Measurements from ENCODE around the gene SUSD6.

- PRO-cap = no peak
These were observed 452.5 kb downstream of the RAD51B start for GRCh38 chr14:68272016-68272593.

DNA sequence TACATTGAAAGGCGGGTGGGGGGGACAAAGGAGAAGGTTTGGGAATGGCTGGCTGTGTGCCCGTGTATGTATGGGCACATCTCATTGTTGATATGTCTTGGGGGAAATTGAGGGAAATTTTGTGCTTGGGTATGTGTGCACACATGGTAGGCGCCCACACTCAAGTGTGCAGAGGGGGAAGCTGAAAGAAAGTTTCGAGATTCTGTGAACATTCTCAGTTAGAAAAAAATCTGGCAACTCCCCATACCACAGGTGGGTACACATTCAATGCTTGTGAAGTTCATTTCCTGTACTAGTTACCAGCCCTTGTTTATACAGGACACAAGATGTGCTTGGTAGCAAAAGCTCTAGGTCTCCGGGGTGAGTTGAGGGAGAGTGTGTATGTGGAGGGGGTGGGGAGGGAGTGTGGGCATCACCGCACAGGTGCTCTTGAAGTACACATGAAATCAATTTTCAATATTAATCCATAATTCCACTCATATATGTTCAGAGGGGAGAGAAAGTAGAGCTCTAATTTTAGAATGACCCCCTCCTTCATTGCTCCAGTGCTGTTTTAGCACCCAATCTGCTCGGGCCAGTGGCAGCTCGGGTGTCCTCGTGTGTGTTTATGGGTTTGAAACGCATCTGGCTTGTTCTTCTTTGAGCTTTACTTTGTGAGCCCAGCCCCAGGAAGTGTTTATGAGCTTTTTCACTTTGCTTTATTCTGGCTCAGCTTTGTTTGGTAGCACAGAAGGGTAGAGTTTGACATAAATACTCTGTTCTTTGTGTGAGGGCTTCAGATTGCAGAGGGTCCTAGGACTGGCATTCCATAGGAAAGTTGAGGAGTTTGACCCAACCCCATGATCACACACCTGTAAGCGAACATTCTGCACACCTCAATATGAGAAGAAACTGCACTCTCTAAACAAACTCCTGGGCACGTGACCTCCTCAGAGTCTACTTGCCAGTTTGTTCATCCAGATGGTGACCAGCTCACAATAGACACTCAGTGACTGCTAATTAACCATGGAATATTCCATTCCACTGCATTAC is 285.9 kb downstream of the ZFP36L1 start:
- PRO-cap = no peak

GRCh38 chr14:68520535-68521312 is 272.1 kb downstream of the ZFP36L1 start:
- PRO-cap = unidirectional peak, plus-strand start at chr14:68520894; bidirectional peak, plus-strand start at chr14:68521171, minus-strand start at chr14:68521050

DNA sequence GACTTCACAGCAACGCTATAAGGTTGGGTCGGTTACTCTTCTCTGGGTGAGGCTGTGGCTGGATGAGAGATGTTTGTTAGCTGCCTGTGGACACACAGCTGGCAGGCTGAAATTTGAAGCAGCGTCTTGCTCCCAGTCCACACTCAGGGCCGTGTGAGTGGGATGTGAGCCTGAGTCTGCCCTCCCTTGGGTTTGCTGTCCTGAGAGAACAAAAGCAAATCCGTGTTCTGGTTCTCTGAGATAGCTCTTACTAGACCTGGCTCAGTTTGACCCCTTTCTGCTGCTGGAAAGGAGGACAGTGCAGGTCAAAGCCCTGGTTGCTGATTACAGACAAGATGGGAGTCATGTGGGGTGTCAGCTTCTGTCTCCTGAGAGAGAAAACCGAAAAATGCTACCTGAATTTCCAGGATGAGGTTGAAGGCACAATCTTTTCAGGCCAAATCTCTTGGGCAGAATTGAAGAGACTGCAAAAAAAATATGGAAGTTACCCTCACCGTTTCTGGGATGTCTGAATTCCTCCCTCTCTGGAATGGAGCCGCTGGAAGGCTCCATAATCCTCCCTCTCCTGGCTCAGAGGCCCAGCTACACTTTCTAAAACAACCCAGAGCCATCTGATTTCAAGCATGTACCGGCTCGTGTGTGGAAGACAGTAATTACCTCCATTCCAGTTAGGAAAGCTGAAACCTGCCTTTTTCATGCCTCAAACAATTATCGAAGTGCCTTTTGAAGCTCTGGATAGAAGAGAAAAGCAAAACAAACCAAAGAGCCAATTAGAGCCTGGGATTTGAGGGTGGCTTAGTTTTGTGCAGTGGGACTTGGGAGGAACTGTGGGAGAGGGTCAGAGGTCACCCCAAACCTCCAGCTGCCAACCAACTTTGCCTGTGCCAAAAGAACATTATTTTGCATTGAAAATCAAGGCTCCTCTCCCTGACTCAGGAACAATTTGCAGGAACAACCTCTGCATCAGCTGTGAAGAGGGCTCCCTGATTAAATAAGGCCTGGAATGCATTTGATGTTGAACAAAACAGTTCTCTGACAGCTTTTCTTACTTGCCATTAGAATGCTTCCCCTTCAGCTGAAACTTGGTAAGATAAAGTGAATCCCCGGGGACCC is 270.6 kb downstream of the ZFP36L1 start:
- PRO-cap = no peak

DNA sequence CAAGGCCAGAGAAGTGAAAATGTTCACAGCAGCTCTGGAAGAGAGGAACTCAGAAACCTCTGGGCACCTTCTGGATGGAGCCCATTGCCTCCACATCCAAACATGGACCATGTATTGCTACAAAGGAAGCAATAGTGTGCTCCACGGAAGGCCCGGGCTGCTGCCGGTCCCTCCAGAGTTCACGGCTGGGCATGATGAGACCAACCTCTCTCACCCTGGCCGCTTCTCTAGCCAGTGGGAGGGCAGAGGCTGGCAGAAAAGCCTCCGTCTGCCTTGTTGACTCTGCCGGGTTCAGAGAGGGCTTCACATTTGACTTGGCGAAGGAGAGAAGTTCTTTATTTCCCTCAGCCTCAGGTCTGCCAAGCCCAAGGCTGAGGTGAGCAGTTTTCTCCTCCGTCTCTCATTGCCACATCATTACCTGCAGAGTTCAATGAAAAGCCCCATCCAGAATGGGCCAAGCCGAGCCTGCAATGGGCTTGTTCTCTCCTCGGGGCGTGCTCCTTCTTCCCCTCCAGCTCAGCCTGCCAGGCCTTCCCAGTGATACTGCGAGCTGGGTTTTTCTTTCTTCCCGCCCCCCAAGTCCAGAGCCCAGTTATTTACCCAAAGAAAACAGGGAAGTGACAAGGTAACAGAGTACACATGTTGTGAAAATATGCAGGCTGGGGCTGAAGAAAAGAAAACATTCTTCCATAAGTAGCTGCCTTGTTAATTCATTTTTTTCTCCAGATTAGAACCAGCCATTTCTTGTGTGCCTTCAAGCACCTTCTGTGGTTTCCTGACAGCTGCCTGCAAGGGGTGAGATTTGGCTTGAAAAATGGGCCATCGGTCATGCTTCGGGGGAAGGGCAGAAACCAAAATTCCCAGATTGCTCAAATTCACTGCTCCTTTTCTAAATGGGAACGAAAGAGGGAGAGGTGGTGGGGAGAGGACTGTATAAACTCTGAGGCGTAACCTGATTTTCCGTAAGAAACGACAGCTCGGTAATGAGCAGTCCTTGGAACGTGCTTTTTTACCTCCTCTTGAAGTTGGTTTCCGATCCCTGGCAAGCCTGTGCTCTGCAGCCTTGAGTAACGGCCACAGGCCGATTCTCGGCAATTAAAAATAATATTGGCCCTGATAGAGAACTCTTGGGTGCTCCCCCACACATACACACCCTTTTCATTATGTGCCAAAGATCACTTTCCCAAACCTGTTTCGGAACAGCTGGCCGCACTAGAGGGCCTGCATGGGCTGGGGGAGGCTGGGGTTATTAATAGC is 229.6 kb downstream of the ZFP36L1 start:
- PRO-cap = no peak

GRCh38 chr14:68607117-68607438 is 185.8 kb downstream of the ZFP36L1 start:
- PRO-cap = no peak

DNA sequence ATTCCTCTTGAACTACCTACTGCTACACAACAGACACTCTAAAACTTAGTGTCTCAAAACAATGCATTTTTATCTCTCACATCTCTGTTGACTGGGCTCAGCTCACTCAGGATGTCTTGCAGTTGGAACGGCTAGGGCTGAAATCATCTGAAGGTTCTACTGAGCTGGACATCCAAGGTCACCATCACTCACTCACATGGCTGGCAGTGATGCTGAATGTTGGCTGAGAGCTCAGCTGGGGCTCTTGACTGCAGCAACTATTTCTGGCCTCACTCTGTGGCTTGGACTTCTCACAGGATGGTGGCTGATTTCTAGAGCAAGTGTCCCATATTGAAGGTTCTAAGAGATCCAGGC is 166.5 kb downstream of the ZFP36L1 start:
- PRO-cap = no peak

GRCh38 chr14:68733029-68733738 is 59.7 kb downstream of the ZFP36L1 start:
- PRO-cap = no peak

DNA sequence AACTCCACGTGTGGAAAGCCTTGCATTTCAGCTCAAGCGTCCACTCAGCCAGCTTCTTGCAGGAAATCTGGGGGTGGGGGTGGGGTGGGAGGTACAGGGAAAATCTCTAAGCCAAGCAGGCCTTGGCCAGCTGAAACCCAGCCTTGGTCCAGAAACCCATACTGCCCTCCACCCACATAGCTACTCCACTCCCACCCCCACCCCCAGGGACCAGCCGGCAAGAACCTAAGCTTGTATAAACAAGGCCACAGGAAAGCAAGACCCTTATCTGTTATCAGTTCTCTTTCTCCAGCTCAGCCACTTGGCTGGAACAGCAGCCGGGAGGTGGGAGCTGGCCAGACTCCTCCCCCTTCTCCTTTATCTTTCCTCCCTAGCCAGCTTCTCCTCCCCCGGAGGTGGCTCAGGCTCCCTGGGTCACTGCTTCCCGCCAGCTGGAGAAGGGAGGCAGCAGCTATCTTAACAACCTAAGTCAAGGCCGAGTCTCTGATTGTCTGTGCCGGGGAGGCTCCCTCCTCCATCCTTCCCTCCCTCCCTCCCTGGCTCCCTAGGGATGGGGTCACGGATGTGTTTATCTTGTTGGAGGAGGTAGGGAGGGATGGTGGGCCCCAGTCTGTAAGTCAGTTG is 30.0 kb downstream of the ZFP36L1 start:
- PRO-cap = no peak

DNA sequence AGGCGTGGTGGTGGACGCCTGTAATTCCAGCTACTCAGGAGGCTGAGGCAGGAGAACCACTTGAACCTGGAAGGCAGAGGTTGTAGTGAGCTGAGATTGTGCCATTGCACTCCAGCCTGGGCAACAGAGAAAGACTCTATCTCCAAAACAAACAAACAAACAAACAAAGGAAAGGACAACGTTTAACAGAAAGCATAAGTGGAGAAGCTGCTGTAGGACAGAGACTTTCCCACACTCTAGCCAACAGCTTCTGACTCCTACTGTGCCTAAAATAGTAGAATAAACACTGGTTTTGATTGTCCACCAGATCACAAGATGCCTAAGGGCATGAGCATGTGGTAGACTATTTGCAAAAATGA is 18.3 kb downstream of the ZFP36L1 start:
- PRO-cap = no peak

DNA sequence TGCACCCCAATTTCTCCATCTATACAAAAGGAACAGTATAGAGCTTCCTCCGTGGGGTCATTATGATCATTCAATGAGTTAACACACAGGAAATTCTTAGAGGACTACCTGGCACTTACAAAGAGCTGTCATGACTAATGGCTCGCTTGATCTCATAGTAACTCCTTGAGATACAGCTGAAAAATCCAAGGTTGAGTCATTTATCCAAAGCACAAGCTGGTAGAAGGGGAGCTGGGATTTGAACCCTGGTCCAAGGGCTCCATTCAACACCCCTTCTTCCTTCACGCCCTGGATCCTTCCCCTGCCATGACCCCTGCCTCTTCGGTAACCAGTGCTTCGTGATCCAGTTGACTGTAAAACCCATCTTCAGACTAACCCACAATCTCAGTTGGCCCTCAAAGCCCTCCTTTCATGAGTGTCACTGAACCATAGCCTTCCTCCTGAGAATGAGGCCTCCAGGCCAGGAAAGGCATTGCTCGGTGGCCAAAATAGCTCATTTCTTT is 7.9 kb downstream of the ZFP36L1 start:
- PRO-cap = no peak

GRCh38 chr14:68890032-68890441 is 89.1 kb downstream of the ACTN1 start:
- PRO-cap = no peak

DNA sequence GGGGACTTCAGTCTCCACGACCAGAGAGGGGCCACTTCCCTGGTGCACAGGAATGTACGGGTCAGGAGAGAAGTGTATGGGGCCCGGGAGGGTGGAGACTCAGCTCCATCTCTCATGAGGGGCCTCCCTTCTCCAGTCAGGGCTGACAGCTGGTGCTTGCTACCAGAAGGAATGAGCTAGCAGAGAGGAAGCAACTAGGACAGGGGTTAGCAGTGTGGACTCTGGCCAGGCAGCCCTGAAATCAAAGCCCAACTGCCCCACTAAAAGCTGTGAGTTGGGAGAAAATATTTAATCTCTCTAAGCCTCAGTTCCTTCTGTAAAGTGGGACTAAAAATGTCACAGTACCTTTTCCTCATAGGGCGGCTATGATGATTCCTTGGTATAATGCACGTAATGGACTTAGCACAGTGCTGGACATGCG is 14.7 kb downstream of the ACTN1 start:
- PRO-cap = no peak

DNA sequence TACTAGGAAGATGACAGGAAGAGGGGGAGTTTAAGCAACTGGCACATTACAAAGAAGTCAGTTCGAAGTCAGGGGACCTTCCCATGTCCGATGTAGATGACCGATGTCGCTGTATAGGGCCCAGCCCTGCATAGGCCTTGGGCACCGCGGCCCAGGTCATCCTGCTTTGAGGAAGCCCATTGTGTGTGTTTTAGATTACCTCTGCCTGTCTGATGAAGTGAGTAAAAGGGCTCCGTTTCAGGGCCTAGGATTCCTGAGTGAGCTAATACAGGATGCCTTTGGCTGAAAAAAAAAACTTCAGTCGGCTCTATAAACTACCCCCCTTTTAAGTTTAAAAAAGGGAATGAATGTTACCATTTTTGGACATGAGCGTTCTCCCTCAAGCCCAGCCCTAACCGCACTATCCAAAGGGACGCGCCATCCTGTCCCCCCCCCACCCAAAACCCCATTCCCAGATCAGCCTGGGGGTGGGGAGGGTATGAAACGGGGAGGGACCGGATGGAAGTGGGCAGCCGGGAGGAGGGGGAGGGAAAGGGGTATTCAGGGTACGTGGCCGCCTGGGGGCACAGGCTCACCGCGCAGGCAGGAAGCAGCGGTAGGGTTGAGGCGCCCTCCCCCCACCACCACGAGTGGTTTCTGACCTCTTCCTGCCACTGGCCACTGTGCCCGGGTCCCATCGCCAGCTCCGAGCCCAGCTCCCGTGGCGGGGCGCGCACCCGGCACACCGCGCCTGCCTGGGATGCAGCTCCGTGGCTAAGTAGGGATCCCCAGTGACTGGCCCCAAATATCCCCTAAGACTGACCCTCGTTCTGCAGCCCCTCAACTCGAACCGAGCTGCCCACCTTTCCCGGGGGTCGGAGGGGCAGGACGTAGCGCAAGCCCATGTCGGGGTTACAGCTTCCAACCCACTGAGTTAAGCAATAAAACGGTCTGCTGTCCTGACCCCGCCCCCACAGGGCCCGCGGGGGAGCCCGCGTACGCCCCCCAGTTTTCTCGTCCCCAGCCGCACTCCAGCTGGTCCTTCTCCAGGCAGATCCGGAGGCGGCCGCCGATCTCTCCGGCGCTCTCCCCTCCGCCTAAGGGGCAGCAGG is 1.4 kb downstream of the ACTN1 start:
- PRO-cap = bidirectional peak, plus-strand start at position 653 of the sequence, minus-strand start at position 402 of the sequence; bidirectional peak, plus-strand start at position 1,028 of the sequence, minus-strand start at position 895 of the sequence

DNA sequence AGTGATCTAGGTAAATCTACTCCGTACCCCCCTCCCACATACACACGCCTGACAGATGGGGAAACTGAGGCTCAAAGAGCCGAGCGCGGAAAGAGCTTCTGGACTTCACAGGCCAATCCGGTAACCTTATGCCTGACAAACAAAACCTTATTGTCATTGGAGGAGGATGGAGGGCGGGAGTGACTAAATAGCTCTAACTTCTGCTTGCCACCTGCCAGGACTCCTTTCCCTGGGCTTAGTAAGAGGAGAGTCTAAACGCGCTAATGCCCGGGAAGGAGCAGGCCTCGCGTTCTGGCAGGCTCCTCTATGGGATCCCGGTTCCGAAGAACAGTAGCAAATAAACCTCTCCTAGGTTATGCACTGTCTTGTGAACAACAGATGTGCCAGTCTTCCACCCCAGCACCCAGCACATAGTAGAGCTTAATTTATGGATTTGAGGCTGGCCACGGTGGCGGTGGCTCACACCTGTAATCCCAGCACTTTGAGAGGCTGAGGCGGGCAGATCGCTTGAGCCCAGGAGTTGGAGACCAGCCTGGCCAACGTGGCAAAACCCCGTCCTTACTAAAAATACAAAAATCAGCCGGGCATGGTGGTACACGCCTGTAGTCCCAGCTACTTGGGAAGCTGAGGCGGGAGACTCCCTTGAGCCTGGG is 1.2 kb upstream of the ACTN1 start:
- PRO-cap = no peak

DNA sequence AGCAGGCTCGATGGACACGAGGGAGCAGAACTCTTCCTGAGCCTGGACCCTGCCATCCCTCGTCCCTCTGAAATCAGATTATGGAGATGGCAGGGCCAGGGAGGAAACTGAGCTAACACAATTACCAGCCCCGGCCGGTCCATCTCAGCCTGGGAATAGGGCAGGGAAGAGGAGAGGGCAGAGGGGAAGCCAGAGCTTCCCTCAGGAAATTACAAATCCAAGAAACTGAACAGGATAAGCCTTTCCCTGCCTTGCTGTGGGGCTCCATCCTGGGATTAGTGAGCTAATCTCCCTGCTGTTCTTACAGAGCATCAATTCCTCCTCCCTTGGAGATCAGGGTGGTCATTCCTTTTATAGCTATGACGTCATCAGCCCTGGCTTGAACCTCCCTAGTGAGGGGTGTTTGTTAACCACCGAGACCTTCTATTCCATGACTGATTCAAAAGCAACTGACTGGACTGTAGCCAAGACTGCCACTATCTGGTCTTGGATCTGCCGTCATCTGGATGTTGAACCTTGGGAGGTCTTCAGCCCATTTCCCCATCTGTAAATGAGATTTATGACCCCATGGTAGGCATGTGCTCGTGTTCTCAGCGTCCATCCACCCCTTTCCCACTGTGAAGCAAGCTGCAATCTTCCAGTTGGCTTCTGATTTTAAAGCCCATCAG is 59.3 kb upstream of the ACTN1 start:
- PRO-cap = no peak

GRCh38 chr14:69079362-69080054 is 73.4 kb downstream of the DCAF5 start:
- PRO-cap = bidirectional peak, plus-strand start at chr14:69079728, minus-strand start at chr14:69079581

- PRO-cap = no peak
These were observed 51.6 kb downstream of the DCAF5 start for GRCh38 chr14:69101300-69101796.

GRCh38 chr14:69209258-69209670 is 18.0 kb downstream of the EXD2 start:
- PRO-cap = no peak

DNA sequence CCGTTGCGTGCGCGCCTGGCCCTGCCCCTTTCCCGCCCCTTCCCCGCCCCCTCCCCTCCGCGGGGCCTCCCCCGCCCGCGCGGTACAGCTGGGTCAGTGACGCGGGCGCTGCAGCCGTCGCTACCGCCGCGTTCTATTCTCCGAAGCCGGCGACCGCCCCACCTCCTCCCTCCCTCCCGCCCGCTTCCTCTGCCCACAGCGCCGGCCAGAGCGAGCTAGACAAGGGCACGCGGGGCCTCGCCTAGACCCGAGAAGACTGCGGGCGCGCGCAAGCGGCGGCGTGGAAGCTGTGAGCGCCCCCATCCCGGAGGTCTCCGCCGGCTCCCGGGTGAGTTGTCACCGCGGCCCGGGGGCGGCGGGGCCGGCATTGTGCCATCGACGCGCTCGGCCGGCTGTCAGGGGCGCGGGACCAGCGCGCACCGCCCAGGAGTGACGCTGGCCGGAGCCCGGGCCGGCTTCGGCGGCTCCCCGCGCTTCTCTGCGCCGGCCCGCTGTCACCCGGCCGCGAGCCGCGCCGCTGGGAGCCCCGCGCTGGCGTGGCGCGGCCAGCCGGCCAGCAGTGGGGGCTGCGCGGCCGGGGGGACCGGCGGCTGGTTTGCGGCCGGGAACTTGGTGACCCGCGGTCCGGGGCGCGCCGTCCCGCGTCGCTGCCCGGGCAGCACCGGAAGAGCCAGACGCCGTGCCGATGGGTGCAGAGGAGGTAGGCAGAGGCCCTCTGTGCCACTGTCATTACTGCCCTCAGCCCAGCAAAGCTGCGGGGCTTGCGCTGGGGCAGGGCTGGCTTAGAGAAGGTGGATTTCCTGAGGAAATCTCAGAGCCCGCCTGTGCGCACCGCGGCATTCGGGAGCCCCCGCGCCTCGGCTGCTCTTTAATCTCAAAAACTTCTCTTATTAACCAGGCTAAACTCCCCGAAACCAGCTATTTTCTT is at the start of gene SUSD6:
Gene SUSD6 (plus strand): TSS at position 96 of the 928 bp plus-strand sequence.
- PRO-cap = bidirectional peak, plus-strand start at position 96 of the sequence, minus-strand start outside the sequence; unidirectional peak, plus-strand start at position 432 of the sequence; bidirectional peak, plus-strand start at position 673 of the sequence, minus-strand start at position 664 of the sequence